Esophagus muscularis mucosa (tissue), 4 donors: Measurements from ENCODE around the genes NPIPB6, EIF3C and SPNS1.

DNA sequence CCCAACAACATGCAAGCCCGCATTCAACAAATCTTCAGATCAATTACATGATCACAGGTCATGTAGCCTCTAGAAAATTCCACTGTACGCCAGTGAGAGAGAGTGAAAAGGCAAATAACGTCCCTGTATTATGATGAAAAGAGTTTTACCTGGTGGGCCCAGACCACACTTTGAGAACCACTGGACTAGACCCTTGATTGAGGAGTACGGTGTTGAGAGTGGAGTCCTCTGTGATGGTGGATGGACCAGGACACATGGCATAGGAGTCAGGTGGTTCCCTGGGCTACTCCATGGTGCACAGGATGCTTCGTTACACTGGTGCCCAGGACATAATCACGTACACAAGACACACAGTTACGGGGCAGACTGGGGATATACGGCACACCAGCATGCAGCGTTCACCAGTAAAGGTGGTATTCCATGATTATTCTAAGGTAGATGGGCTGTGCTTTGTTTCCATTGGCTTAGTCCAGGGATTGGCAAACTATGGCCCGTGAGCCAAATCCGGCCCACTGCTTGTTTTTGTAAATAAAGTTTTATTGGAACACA is 29.1 kb downstream of the IL4R start:
- PRO-cap = no peak
- RAMPAGE, long total RNA, 4 experiments = no peak in any of the 4 experiments

DNA sequence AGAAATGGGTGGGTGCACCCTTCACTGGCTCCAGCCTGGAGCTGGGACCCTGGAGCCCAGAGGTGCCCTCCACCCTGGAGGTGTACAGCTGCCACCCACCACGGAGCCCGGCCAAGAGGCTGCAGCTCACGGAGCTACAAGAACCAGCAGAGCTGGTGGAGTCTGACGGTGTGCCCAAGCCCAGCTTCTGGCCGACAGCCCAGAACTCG is 46.5 kb downstream of the IL21R start:
- PRO-cap = no peak
- RAMPAGE, long total RNA, 4 experiments = no peak in any of the 4 experiments

DNA sequence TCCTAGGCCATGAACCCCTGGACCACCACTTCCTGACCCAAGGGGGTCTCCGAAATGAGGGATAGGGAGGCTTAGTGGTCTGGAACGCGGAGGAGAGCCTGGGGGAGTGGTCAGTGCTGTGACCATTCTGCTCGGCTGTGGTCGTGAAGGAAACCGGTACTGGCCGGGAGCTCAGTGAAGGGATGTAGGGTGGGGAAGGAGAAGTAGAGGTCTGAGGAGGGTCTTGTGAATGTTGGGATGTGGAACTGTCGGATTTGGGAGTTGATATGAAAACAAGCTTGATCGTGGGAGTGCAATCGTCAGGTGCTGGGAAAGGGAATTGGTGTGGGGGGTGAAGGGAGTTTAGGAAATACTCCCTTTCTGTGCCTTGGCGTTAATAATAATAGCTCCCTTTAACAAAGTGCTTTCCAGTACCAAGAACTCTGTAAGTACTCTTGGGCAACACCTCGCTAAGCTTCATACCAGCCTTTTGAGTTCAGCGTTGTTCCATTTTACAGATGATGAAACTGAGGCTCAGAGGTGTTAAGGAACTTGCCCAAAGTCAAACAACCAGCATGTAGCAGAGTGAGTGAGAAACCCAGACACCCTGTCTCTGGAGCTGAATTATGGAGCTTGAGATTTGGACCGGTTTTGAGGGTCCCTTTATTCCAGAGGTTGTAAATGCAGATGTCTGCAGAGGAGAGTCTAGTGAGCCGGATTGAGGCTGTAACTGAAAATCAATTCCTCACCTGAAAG is 475 bp downstream of the KATNIP start:
- PRO-cap = no peak
- RAMPAGE, long total RNA, 4 experiments = no peak in any of the 4 experiments

- PRO-cap = unidirectional peak, minus-strand start at chr16:27718703; bidirectional peak, plus-strand start at chr16:27719068, minus-strand start at chr16:27718775; unidirectional peak, plus-strand start at chr16:27719152
- RAMPAGE, long total RNA, 4 experiments = start-site peak on the plus strand in 1 of 4 experiments, at chr16:27718971-27718975 at its widest, 6 reads per replicate; start-site peak on the minus strand in 1 of 4 experiments, at chr16:27718747-27718808 at its widest, 8 reads per replicate
Measured at GRCh38 chr16:27718651-27719256, 168.8 kb downstream of the KATNIP start.

GRCh38 chr16:27748821-27749395 is 199.0 kb downstream of the KATNIP start:
- PRO-cap = no peak
- RAMPAGE, long total RNA, 4 experiments = no peak in any of the 4 experiments

- PRO-cap = unidirectional peak, minus-strand start at chr16:27755106
- RAMPAGE, long total RNA, 4 experiments = no peak in any of the 4 experiments
Measured at GRCh38 chr16:27754846-27755276, 204.9 kb downstream of the KATNIP start.

DNA sequence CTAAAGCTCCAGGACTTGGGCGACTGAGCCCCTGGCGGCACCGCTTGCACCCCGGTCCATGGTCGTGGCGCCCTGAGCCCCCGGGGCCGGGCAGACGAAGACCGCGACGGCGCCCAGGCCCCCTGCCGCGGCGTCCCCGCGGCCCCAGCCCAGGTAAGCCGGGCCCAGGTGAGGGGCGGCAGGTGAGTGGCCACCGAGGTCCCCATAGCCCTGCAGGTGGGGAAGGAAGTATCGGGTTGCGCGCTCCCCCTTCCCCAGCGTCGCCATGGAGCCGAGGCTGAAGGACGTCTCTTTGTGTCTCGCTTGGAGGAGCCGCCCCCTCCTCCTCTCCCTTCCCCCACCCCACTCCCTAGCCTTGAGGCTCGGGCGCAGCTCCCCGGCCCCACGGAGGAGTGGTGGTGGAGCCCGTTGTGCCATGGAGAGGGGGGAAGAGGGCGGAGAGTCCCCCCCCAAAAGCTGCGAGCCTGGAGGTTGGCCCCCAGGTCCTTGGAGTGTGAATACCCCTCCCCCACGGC is 880 bp downstream of the SBK1 start:
- PRO-cap = no peak
- RAMPAGE, long total RNA, 4 experiments = no peak in any of the 4 experiments

DNA sequence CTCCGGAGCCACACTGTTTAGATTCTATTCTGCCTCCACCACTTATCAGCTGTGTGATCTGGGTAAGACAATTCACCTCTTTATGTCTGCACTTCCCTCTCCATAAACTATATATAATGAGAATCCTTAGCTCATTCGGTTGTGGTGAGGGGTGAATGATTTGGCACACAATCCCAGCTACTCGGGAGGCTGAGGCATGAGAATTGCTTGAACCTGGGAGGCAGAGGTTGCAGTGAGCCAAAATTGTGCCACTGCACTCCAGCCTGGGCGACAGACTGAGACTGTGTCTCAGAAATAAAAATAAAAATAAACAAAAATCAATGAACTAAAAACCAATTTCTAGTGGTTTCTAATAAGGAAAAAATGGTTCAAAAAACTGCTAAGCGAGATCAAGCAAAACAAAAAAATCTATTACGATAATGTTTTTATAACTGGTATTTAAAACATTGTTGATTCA is at the start of gene NPIPB6:
TSS of gene NPIPB6 (minus strand) at position 168 of the 457 bp plus-strand sequence.
- PRO-cap = no peak
- RAMPAGE, long total RNA, 4 experiments = no peak in any of the 4 experiments

GRCh38 chr16:28528361-28528866 is 10.4 kb downstream of the NUPR1 start:
- PRO-cap = no peak
- RAMPAGE, long total RNA, 4 experiments = no peak in any of the 4 experiments

DNA sequence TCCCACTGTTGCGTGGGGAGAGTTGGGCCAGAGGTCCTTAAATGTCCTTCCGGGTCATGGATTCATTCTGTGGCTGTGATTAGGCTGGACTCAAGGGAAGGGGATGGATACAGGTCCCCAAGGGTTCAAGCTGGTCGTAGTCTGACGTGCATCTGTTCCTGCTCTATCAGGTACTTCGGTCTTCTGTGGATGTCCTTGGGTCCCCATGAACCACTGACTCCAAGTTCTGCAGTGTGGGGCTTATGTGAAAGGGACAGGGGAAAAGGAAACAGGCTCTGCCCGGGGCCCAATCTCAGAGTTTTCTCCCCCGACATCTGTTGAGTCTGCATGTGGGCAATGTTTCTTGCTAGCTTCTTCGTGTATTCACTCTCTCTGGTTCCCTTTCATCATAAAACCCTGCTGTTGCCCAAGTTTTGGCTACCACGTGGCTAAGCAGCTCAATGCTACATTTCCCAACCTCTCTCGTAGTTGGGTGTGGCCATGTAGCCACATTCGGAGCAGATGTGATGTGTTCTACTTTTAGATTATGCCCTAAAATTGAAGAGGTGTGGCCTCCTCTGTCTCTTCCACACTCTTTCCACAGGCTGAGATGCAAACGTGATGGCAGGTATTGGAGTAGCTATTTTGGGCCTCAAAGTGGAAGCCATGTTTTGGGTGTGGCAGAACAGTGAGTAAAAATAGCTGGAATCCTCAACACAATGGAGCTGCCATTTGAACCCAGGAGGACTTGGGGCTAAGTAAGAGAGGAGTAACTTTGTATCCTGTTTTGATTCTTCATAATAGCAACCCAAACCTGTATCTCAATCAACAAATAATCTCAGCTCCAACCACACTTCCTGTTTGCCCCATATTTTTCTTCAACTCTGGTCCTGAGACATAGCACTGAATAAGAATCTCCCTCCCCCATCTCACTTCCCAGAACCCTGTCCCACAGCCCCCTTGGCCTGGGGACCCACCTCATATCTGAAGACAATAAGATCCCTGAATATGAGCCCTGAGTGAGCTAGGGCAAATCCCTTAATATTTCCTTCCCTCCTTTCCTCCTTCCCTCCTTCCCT is 4.2 kb downstream of the NUPR1 start:
- PRO-cap = bidirectional peak, plus-strand start at position 594 of the sequence, minus-strand start at position 365 of the sequence
- RAMPAGE, long total RNA, 4 experiments = no peak in any of the 4 experiments

- PRO-cap = no peak
- RAMPAGE, long total RNA, 4 experiments = no peak in any of the 4 experiments
Measured at GRCh38 chr16:28711271-28711770, at the start of gene EIF3C. Gene EIF3C, plus strand, starts transcription at chr16:28711464.

- PRO-cap = no peak
- RAMPAGE, long total RNA, 4 experiments = no peak in any of the 4 experiments
Measured at GRCh38 chr16:28750186-28750558, 38.9 kb downstream of the EIF3C start.

DNA sequence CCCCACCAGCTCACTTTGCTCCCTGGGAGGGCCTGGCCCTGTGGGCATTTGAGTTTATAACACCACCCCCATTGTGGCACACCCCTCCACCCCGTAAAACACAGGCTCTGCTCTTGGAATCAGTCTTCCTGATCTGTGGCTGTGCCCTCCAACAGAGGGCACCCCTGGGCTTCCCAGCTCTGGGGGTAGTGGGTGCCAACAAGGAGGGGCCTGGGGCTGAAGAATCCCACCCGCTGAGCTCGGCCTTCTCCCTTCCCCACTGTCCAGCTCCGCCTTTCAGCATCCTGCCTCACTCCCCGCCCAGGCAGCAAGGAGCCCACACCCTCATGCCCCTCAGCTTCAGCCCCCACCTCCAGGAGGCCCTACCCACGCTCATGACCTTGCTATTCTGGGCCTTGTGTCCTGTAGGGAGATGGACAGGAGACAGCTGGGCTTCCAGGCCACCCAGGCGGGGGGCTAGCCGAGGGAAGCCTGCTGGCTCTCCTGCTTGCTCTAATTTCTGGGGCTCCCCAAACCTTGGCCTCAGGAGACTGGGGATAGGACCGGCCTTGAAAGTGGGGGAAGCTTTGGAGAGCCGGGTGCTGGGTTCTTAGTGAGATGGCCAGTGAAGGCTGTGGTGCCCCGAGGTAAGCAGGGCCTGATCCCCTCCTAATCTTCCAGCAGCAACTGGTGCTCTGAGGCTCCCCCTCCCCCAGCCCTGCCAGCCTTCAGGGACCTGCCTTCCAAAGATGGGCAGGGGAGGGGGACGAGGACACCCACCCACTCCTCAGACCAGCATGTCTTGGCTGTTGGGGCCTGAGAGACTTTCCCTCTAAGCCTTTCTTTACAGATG is 2.9 kb upstream of the ATP2A1 start:
- PRO-cap = no peak
- RAMPAGE, long total RNA, 4 experiments = no peak in any of the 4 experiments

GRCh38 chr16:28882613-28883214 is 4.4 kb downstream of the ATP2A1 start:
- PRO-cap = no peak
- RAMPAGE, long total RNA, 4 experiments = no peak in any of the 4 experiments

DNA sequence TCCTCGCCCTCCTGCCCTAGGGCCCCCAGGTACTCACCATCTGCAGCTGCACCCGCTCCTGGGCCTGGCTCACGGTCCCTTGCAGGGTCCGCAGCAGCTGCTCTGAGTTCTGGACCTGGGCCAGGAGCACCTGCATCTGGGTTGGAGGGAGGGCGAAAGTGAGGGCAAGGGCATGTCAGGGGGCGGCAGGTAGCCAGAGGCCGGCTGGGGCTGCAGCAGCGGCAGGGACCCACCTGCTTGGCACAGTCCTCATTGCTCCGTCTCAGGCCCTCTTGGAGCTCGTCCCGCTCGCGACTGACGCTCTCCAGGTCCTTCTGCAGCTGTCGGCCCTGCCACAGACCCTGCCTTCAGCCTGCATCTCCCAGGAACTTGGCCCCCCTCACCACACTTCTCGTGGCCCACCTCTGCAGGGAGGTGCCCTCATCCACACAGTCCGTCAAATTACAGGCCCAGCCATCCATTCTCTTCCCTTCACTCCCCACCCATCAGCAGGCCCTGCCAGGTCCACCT is 14.1 kb downstream of the RABEP2 start:
- PRO-cap = no peak
- RAMPAGE, long total RNA, 4 experiments = no peak in any of the 4 experiments

DNA sequence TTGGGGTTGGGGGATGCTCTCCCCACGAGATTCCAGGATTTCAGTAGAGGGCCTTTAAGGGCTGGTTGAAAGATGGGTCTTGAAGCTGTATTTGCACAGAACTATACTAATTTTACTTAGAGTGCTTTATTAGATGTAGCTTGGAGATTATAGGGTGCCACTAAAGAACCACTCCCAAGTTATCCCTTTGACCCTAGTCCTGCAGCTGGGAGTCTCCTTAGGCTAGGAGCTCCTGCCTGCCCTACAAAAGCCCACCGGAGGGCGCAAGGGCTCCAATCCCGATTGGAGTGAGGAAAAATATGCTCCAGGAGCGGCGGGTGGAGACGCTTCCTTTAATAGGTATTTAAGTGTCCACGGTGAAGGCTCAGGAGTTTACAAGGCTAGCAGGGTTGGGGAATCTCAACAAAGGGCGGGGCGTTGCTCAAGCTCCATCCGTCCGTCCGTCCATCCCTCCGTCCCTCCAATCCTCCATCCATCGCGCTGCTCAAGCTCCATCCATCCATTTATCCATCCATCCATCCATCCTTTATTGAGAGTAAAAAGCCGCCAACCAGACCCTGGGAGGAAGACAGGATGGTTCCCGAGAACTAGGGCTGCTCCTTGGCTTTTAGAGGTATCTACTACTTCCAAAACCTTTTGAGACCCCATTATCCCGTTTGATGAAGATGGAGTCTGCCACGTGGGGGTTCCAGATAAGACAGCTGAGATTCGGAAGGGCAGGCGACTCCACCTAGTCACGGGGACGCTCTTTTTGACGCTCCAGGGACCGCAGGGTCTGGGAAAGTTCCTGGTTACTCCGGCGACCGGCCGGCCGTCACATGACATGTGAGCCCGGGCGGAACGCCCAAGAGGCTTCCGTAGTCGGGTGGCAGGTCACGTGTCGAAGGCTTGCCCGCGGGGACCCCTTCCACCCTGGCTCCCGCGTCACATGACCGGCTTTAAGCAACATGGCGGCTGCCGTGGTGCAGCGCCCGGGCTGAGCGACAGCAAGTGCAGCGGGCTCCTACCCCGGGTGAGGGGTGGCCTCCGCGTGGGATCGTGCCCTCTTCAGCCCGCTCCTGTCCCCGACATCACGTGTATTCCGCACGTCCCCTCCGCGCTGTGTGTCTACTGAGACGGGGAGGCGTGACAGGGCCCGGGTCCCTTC is at the start of gene SPNS1:
TSS of gene SPNS1 (plus strand) at position 927 of the 1,147 bp plus-strand sequence.
- PRO-cap = bidirectional peak, plus-strand start at position 929 of the sequence, minus-strand start at position 820 of the sequence
- RAMPAGE, long total RNA, 4 experiments = start-site peak on the plus strand in 2 of 4 experiments, centred at positions 931 to 933 of the sequence, 37 to 72 reads per replicate

- PRO-cap = no peak
- RAMPAGE, long total RNA, 4 experiments = no peak in any of the 4 experiments
Measured at GRCh38 chr16:28986622-28986948, 1.7 kb downstream of the LAT start.

DNA sequence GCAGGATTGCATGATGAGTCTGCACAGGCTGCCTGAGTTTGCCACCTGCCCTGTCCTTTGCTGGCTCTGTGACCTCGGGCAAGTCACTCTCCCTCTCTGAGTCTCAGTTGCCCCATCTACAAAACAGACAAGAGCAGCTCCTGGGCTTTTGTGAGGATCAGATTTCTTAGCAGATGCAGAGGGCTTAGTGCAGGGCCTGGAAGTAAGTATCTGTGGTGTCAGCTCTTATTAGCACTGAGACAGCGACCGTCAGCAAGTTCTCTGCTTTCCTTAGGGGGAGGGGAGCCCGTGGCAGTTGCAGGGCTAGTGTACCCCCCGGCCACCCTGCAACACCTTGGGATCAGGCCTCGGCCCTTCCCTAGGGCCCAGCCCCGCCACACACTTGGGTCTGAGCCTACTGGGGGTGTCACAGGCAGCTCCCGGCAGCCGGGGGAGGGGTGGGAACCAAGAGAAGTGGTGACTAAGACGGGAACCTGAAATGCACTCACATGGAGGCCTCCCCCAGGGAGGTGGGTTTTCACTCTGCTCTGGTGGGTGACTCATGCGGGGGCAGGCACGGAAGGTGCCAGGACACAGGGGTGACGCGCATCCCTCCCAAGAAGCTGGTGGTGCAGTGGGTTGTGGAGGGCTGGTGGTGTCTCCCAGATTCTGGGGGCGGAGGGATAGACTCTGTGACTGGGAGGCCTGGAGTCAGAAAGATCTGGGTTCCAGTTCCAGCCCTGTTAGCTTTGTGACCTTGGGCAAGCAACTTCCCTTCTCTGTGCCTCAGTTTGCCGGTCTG is 44.3 kb downstream of the LAT start:
- PRO-cap = no peak
- RAMPAGE, long total RNA, 4 experiments = no peak in any of the 4 experiments

DNA sequence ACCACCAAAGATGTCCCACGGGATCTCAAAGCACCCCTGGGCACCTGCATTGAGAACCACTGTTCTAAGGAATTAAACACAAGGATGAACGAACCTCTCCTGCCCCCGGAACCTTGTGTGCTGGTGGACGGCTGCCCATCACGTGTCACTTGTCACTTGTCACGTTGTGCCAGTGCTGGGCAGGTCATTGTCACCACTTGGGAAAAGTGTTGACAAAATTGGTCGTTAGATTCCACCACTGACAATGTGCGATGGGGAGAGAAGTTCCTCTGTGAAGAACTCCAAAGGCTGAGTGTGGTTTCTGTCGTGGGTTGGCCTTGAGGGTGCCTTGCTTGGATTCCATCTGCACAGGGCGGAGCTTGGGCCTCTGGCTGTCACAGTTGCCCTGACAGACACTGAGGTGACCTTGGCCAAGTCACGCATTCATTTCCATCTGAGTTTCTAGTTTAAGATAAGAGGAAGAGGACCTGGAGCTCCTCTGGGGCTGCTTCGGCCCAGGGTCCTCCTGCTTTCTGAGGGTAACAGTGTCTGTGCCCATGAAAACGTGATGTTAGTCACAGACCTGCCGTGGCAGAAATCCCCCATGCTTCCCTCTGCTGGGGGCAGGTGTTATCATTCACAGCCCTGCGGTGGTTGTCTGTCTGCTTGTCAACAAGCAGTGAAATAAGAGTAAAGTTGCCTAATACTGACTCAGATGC is 133.5 kb downstream of the LAT start:
- PRO-cap = no peak
- RAMPAGE, long total RNA, 4 experiments = no peak in any of the 4 experiments

GRCh38 chr16:29154666-29155434 is 170.0 kb downstream of the LAT start:
- PRO-cap = no peak
- RAMPAGE, long total RNA, 4 experiments = no peak in any of the 4 experiments